ENCODE data around the genes CXCR1 and CNOT9.

GRCh38 chr2:217934121-217935096 is 68.4 kb downstream of the TNS1 start:
- PRO-cap: unidirectional peak, plus-strand start at chr2:217935052

GRCh38 chr2:217936663-217937333 is 66.0 kb downstream of the TNS1 start:
- PRO-cap: no peak

DNA sequence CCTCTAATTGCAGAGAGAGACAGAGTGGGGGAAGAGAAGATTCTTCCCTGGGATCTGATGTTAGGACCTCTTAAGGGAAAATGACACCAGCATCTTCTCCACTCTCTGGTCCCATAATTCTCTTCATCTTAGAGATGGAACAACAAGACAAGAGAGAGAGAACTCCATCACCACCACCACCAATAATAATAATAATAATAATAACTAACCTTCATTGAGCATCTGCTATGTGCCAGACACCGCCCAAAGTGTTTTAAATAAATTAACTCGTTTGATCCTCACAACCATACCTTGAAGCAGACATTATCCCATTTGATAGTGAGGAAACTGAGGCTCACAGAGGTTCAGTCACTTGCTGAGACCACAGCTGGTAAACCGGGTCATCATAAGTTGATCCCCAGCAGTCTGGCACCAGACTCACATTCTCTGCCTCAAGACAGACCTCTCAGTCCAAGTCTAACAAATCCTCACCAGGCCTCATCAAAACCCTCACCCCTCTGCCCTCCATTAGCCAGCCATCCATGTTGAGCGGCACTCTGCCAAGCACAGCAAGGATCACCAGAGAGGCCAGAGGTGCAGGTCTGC is 63.8 kb downstream of the TNS1 start:
- PRO-cap: no peak

- PRO-cap: no peak
Measured at GRCh38 chr2:217964949-217965209, 37.9 kb downstream of the TNS1 start.

- PRO-cap: no peak
Measured at GRCh38 chr2:218031488-218032051, 28.8 kb upstream of the TNS1 start.

DNA sequence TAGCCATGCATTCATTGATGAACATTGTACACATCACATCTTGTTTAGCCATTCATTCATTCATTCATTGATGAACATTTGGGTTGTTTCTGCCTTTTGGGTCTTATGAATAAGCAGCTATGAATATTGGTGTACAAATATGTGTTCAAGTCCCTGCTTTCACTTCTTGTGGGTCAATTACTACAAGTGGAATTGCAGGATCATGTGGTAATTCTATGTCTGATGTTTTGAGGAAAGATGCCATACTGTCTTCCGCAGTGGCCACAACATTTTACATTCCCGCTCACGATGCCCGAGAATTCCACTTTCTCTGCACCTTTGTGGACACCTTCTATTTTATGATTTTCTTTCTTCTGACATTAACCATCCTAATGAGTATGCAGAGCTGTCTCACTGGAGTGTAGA is 9.4 kb upstream of the RUFY4 start:
- PRO-cap: unidirectional peak, plus-strand start at position 292 of the sequence

DNA sequence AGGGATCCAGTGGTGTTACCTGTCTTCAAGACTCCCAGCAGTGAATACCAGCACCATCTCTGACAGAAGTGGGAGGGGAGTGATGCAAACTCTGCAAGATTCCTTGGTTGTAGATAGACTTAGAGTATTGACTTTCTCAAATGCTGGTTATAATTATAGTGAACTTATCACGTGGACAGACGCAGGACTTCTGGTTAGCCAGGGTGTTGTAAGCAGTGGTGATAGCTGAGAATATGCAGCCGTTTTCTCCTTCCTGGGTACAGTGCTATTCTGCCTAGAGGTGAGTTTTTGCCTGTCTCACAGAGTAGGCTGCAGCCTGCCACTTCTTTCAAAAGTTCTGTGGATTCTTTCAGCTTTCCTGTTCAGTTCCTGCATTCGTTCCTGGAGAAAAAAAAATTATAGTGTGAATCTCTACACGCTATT is 737 bp upstream of the CXCR2 start:
- PRO-cap: no peak

GRCh38 chr2:218156069-218156626 is 10.6 kb downstream of the CXCR1 start:
- PRO-cap: no peak

- PRO-cap: no peak
Measured at GRCh38 chr2:218166693-218167279, at the start of gene CXCR1. TSS of gene CXCR1 (minus strand) at chr2:218166962.

DNA sequence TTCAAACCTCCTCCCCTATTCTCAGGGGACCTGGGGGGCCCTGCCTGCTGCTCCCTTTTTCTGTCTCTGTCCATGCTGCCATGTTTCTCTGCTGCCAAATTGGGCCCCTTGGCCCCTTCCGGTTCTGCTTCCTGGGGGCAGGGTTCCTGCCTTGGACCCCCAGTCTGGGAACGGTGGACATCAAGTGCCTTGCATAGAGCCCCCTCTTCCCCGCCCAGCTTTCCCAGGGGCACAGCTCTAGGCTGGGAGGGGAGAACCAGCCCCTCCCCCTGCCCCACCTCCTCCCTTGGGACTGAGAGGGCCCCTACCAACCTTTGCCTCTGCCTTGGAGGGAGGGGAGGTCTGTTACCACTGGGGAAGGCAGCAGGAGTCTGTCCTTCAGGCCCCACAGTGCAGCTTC is 5.0 kb downstream of the CTDSP1 start:
- PRO-cap: no peak

DNA sequence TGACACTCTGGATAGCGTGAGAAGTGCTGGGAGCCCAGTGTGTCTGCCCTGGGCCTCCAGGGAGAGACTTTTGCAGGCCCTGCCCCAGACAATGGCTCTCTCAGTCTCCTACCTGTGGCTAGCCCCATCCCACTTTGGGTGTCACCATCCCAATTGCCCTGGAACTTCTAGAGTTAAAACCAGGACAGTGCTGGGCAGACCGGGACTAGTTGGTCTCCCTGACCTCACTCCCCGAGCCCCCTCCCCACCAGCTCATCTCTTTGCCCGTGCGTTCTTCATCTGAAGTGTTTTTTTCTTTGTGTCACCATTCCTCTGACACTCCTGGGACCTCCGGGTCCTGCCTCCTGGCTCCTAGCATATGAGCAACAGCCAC is 354 bp downstream of the VIL1 start:
- PRO-cap: no peak

GRCh38 chr2:218568399-218569080 is at the start of gene CNOT9:
TSS of gene CNOT9 (plus strand) at chr2:218568839.
- PRO-cap: bidirectional peak, plus-strand start at chr2:218568580, minus-strand start at chr2:218568351; unidirectional peak, plus-strand start at chr2:218568844; unidirectional peak, plus-strand start at chr2:218568875

DNA sequence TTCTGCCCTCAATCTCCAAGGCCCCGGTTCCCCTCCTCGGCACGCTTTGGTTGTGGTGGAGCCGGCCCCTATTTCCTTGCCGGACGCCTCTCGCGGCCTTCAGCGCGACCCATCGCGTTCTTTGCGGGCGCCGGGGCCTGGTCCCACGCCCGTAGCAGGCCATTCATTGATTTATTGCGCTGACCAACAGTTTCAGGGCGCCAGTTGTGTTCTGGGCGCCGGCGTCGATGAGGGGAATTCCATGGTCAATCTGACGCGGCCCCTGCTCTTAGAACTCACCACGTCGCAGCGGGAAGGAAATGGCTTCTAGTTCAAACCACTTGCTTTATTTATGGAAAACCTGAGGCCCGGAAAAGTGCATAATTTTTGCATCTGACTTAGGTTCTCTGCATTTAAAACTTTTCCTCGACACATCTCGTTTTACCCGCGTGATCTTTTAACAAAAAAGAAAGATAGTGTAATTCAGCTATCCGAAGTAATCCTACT is 485 bp downstream of the CNOT9 start:
- PRO-cap: no peak

DNA sequence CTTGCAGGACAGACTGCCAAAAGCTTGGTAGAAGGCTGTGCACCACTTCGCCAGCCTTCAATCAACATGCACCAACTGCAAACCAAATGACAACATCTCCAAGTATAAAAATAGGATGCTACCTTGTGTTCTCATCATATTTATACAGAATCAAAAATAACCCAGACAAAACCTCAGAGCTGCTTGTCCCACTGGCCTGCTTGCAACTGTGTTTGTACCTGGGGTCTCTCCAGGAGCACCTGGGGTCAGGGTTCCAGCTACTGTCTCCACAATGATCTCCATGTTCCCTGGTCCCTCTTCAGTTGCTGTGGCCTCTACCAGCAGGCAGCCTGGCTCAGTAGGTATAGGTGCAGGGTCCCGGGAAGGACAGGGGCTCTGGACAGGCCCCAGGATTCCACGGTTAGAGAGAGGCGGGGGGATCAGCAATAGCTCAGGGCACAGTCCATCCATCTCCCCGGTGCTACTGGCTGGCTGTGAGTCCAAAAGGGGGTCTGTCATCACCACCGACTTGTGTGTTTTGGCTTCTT is 3.4 kb downstream of the ZNF142 start:
- PRO-cap: no peak

- PRO-cap: no peak
Measured at GRCh38 chr2:218809182-218810173, 27.5 kb downstream of the CYP27A1 start.

DNA sequence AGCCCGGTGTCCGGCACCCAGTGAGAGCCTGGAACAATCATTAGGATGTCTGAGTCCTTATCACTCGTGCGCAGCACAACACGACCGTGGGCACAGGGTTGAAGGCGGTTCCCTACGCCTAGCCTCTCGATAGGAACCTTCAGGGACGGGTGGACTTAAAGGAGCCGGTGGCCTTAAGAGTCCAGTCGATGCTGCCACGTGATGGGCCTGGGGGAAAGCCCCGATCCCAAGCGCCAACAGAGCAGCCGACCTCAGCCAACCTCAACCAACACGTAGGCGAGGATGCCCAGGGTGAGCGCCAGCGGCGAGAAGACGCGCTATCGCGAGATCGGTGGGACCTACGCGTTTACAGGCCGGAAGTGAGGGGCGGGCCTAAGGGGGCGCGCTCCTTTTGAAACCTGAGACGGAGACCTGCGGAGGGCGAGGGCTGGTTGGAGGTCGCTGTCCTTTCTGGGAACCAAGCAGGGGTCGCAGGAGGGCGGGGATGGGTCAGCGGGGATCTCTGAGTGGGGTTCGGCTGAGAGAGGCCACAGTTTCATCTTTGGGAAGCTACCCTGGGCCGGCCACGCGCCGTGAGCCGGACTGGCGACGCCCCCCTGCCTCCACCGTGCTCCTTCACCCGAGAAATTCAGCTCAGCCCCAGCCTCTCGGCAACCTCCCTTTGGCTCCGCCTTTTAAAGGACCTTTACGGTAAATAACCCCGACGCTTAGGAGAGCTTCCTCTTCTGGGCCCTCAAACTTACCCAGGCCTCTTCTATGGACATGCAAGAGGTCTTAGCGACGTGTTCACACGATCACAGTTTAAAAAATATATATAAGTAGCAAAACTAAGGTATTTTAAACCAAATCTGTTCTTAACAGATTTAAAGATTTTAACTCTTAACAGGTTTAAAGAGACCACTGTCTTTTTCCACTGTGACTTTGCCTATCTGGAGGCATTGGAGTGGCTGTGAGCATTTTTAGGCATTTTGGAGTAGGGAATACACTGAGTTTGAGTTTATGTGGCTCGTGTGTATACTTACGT is 28.4 kb downstream of the WNT10A start:
- PRO-cap: unidirectional peak, minus-strand start at position 278 of the sequence

GRCh38 chr2:218996918-218997275 is 3.7 kb upstream of the CRYBA2 start:
- PRO-cap: bidirectional peak, plus-strand start at chr2:218997120, minus-strand start at chr2:218997025

DNA sequence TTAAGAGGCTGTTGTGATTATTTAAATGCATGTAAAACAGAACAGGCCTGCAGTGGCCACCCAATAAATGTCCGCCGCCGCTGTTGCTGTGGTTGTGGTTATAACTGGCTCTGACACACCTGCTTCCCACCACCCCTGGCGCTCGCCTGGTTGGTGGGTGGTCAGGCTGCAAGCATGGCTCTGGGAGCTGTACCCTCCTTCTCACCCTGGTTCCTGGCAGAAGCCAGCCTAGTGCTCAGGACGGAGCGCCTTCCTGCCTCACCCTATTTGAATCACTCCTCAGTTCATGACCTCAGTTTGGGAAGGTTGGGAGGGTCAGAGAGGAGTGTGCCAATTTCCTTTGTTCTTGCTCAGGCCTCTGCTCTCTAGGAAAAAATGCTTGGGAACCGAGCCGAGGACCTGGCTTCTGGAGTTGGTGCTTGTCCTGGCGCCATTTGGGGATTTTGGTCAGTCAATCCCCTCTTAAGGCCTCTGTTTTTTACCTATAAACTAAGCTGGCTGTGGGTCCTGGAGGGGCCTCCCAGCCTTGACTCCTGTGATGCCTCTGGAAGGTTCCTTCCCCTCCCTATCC is 5.3 kb upstream of the CRYBA2 start:
- PRO-cap: no peak

DNA sequence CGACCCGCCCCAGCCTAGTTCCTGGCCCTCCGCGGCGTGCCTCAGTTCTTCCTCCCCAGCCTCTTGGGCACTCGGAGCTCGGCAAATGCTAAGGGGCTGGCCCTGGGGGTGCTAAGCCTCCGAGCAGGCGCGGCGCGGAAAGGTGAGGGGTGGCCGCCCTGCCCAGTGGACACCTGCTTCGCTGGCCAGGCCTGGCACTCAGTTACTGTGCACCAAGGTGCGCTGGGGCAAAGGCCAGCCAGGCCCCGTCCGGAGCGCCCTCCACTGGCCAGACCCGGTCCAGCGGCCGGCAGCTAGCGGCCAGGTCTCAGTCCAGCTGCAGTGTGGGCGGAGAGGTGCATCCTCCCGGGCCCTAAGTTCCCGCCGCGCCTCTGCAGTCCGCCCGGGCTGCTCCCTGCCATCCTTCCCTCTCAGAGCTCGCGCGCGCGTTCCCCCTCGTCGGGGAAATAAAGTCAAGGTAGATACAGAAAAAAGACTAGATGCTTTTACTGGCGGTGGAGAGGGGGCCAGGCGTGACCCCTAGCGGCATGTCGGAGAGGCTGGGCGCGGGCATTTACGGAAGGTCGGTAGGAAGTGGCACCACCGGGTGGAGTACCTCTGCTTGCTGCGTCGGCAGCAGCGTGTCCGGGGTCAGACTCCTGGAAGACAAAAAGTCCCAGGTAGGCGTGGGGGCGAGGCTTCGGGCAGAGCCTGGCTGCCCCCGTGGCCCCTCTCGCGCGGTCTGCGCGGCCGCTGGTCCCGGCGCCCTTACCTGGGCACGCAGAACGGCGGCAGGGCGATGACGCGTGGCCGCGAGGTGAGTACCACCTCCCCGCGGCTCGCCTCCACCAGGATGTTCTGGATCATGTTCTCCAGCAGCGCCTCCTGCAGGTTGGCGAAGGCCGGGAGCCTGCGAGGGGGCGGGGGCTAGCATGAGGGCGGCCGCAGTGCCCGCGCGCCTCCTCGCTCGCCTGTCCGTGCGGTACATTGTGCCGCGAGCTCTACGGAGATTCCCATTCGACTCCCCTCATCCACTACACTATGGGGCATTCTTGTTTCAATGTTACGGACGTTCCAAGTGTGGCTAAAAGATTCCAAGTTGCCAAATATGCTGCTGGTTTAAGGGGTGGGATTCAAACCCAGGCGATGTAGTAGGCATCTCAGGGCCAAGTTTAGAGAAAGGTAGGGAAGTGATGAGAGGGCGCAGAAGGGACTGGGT is 9.6 kb upstream of the CRYBA2 start:
- PRO-cap: bidirectional peak, plus-strand start at position 310 of the sequence, minus-strand start at position 175 of the sequence; unidirectional peak, minus-strand start at position 723 of the sequence; unidirectional peak, minus-strand start at position 839 of the sequence

DNA sequence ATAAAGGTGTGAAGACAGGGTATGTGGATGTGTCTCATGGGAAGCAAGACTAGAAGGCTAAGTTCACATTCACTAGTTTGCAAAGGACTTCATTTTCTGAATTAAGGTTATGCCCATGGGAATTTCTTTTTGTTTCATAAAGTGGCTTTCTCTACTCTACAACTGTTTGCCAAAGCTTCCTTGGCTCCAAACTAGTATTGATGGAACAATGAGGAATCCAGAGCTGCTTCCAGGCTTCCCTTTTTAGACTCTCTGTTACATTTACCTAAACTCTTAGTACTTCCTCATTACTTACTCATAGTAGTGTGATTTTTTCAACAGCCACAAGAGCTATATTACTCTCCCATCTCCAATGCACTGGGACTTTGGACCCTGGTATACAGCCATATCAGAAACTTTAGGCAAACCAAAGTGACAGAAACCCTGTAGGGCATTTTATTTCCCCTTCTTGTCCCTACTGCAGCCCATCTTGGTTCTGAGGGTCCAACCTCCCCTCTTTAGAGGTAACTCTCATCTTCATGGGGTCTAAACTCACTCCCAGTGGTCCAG is 21.2 kb upstream of the IHH start:
- PRO-cap: no peak